A375 (cell line): ENCODE data around the genes ZNF280B and IGLL5.

DNA sequence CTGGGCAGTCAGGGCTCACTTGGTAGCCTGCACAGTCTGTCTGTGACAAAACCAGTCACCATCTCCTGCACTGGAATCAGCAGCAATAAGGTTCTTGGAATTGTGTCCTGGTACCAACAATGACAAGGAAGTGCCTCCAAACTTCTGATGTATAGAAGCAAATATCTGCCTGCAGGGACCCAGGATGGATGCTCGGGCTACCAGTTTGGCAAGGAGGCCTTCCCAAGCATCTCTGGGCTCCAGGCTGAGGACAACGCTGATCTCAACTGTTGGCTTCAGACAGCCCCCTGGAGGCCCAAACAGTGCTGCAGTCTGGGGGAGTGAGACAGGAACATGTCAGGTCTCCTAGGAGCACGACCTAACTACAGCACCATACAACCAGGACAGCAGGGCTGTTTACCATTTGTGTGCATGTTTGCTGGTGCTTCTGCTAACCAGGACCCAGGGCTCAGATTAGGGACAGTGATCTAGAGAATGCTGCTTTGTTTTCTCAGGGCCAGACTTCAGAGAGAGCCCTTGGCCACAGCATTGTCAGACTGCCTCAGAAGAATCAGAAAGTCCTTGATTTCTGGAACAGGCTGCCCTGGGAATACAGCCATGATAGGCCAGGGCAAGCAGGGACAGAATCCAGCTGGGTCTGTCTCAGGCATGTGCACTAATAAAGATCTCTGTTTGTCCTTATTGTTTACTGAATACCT is 126.4 kb downstream of the VPREB1 start:
- RAMPAGE, long total RNA, result no peak

DNA sequence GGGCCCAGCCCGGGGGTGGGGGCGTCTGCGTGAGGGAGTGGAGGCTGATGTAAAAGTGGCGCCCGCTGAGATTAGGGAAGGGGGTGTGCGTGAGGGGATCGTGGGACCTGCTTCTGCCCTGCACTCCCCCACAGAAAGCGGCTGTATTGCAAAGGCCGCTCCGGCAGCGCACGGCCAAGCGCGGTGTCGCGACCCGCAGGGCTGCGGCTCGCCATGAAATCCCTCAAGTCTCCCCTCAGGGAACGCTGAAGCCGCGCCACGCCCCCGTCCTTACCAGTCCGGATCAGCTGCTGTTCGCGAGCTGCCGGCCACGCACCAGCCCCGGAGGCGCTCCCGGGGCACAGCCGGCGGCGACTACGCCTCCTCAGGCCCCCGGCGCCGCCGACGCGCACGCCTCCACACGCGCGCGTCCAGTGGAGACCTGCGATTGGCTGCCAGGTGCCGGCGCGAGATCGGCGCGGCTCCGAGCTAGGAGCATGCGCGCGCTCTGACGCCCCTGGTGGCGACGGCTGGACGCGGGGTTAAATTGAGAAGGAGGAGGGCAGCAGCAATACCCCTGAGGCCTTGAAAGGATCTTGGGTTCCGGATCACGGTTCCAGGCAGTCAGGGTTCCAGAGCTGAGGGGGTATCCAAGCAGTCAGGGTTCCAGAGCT is at the start of gene ZNF280B:
TSS of gene ZNF280B (minus strand) at position 358 of the 653 bp plus-strand sequence.
- RAMPAGE, long total RNA, result no peak

DNA sequence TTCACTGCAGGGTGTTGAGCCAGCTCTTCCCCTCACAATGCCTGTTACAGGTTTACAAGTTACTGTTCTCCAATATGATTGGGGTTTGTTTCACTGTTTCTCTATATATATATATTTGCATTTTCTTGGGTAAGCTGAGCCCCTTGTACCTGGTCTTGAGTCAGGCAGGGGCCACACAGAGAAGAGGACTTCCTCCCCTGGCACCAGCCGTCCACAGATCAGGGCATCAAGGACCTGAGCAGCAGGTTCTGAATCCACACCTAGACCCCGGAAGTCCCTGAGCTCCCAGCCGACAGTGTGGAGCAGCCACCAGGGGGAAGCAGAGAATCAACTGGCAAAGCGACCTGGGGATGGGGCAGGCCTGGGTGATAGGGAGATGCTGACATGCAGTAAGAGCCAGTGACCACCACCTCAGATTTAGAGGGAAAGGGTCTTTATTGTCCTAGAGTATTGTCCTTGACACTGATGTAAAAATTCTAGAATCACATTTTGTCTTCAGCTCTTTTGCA is 109.1 kb downstream of the GGTLC2 start:
- RAMPAGE, long total RNA, result no peak

DNA sequence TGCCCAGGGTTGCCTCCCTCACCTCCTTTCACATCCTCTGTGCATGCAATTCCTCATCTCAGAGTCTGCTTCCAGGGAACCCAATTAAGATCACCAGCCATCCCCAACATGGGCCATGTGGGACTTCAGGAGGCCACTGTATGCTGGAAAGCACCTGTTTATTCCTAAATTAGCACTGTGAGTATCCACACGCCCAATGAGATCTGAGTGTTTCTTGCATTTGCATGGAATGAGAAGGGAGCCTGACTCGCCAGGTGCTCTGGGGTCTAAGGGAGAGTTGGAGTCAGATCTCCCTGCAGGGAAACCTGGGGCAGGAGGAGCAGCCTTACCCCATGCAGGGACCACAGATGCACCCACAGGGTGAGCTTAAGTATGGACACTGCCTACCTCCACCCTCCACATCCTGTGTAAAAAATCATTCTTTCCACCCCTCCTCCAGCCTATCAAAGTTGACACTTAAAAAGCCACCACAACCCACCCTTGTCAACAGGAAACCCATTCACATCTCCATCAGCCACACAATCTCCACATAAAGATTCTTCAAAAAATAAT is 67.1 kb upstream of the IGLL5 start:
- RAMPAGE, long total RNA, result no peak

DNA sequence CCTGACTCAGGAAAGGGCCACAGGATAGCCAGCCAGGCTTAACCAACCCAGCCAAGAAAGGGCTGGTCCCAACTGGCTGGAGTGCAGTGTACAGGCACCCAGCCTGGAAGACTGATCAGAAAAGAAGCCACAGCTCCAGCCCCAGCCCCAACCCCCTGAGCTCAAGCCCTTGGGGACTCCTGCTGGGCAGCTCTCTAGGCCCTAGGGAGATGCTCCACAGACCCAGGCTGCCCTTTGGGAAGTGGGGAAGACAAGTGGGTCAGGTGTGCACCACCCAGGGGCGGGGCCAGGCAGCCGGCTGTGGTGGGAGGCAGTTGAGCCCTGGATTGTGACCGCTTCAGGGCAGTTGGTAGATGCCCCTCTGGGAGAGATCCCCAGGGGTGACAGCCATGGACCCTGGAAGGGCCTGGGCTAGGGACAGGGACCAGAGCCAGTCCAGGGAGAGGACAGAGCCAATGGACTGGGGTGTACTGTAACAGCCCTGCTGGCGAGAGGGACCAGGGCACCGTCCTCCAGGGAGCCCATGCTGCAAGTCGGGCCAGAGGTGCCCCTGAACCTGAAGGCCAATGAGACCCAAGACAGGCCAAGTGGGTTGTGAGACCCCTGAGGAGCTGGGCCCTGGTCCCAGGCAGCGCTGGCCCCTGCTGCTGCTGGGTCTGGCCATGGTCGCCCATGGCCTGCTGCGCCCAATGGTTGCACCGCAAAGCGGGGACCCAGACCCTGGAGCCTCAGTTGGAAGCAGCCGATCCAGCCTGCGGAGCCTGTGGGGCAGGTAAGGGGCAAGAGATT is at the start of gene IGLL5:
TSS of gene IGLL5 (plus strand) at position 329 of the 789 bp plus-strand sequence.
- RAMPAGE, long total RNA, result no peak

GRCh38 chr22:22904639-22905176 is 17.1 kb downstream of the IGLL5 start:
- RAMPAGE, long total RNA, result no peak

GRCh38 chr22:23264570-23265102 is 84.3 kb downstream of the BCR start:
- RAMPAGE, long total RNA, result no peak

DNA sequence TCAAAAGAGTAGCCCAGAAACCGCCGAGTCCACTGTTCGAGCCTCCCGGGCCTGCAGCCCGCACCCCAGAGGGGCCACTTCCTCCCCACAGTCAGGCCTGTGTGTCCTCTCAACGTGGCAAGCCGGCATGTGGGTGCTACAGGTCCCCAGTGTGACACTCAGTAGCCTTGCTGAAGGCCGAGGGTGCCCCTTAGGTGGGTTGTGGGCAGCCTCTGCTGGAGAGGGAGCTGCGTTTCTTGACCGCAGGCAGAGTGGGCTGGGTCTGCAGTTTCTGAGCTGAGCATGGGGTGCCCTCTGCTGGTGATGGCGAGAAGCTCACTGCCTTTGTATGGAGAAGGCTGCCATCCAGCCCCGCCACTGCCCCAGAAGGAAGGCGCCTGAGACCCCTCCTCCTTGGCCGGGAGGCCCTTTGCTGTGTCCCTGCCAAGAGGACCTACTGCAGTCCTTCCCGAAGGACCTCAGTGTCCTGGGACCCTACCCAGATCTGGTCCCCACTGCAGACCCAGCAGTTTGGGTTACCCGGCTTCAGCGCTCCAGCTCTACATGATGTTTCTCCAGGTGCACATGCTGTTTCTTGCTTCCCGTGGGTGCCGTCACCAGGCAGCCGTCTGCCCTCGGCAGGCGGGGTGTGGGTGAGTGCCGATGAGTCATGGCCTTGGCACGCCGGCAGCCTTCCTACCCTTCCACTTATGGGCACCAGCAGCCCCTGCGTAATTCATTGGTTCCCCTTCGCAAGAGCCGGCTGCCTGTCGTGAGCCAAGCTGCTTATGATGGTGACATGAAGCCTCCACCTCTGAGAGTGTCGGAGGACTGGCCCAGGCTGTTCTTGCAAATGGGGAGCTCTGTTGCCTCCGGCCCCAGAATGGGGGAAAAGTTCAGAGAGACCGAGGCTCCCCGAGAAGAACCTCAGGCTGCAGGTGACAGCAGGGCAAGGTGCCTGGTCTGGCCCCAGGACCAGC is 101.7 kb downstream of the BCR start:
- RAMPAGE, long total RNA, result no peak

- RAMPAGE, long total RNA, result no peak
Observed at GRCh38 chr22:23283584-23284709, 103.6 kb downstream of the BCR start.

DNA sequence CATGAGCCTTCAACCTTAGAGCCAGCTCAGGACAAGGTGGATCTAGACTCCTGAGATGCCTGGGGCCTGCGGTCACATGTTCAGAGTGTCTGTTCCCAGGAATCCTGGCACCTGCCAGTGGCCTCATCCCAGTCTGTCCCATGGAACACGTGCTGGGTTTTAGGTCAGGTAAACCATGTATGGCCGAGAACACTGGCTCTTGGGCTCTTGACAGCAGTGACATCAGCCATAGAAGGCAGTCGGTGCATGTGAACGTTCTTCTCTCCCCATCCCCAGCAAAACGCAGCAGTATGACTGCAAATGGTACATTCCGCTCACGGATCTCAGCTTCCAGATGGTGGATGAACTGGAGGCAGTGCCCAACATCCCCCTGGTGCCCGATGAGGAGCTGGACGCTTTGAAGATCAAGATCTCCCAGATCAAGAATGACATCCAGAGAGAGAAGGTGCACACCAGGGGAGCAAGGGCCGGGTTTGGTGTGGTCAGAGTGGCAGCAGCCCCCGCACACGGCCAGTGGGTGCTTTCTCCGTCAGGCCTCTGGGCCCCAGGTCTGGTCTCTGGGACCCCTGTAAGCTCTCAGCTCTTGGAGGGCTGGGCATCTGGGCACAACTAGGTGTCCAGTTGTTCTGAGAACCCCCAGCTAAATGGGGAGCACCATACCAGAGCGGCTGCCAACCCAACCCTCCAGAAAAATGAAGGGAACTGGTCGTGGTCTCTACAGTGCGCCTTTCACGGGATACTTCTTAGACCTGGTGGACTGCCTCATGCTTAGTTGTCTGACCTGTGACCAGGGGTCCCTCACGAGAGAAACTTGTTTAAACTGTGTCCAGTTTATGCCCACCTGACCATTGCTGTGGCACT is 104.7 kb downstream of the BCR start:
- RAMPAGE, long total RNA, result no peak

DNA sequence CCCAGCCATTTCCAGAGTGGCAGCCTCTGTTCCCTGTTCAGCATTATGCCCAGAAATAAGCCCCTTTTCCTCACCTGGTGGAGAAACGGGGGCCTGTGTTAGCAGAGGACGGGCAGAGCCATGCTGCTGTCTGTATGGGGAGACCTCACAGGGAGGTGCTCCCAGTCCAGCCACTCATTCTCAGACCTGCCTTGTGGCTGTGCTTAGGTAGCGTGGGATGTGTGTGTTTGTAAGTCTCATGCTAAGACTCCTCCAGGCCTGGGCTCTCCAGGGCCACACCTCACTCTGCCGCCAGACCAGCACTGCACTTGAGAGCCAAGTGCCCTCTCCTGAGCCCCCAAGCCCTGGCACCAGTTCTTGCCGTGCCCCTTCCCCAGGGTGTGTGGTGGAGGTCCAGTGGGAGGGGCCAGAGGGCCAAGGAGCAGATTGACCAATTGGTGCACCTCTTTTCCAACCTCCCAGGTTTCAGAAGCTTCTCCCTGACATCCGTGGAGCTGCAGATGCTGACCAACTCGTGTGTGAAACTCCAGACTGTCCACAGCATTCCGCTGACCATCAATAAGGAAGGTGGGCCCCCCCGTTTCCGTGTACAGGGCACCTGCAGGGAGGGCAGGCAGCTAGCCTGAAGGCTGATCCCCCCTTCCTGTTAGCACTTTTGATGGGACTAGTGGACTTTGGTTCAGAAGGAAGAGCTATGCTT is 108.9 kb downstream of the BCR start:
- RAMPAGE, long total RNA, result no peak

DNA sequence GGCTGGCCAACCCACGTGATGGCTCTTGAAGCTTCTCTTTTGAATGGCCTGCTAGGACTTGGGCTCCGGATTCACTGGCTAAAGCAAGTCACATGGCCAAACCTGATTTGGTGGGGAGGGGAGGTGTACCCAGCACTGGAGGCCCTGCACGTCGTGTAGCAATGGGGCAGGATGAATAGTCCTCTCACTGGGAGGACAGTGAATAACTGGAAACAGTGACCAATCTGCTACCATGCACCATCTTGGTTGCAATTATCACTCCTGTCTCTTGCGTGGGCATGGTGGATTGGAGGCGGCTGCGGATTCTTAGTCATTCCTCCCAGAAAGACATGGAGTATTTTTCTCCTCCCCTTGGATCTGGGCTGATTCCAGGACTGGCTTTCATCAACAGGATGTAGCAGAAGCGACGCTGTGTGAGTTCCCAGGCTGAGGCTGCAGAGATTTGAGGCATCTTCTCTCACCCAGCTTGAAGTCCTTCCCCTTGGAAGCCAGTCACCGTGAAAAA is 70.5 kb downstream of the IGLL1 start:
- RAMPAGE, long total RNA, result no peak

DNA sequence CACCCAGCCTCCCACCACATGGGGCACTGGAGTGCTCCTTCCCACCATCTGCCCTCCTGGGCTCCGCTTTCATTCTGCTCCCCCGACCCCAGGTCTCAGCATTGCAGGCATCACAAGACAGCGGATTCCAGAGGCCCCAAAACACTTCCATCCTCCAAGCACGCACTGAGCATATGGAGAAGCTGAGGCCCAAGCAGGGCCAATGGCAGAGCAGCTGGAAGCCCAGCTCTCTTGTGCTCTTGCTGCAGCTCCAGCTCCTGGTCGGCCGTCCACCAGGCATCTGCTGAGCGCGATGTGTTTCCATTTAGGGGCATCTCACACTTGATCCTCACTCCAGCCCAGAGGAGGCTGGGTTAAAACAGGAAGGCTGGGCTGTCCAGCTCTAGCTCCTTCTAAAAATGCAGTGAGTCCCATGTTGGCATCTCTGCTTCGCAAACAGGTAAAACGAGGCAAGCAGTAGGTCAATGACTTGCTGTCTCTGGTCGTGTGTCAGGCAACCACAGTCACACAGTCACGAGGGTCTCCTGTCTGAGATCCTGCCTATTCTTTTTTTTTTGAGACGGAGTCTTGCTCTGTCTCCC is 65.4 kb downstream of the IGLL1 start:
- RAMPAGE, long total RNA, result no peak

- RAMPAGE, long total RNA, result no peak
Observed at GRCh38 chr22:23521087-23522393, 58.5 kb downstream of the IGLL1 start.

- RAMPAGE, long total RNA, result no peak
Observed at GRCh38 chr22:23565938-23566847, 13.9 kb downstream of the IGLL1 start.

GRCh38 chr22:23591107-23591902 is 11.2 kb upstream of the IGLL1 start:
- RAMPAGE, long total RNA, result no peak

DNA sequence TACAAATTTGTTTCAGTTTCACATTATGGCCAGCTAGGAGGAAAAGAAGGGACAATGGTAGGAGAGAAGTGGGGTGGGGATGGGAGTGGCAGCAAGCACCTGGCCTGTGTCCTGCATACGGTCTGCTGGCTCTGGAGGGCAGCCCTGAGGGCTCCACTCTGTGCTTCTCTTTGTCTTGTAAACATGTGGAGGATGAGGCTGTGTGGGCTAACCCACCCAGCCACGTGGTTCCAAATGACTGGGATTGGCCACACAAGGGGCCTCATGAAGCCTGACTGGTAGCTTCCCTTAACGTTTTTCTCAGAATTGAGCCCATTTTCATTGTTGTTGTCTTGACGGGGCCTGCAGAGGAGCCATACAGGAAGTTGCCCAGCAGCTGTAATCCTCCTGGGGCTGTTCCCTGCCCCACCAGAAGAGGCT is 18.1 kb downstream of the DERL3 start:
- RAMPAGE, long total RNA, result no peak

- RAMPAGE, long total RNA, result no peak
Observed at GRCh38 chr22:23834656-23835174, 4.1 kb downstream of the DERL3 start.

- RAMPAGE, long total RNA, result no peak
Observed at GRCh38 chr22:23837845-23838376, 895 bp downstream of the DERL3 start.

GRCh38 chr22:23847776-23848628 is 9.2 kb upstream of the DERL3 start:
- RAMPAGE, long total RNA, result no peak